ENCODE results near the genes ODAPH and SCARB2.

DNA sequence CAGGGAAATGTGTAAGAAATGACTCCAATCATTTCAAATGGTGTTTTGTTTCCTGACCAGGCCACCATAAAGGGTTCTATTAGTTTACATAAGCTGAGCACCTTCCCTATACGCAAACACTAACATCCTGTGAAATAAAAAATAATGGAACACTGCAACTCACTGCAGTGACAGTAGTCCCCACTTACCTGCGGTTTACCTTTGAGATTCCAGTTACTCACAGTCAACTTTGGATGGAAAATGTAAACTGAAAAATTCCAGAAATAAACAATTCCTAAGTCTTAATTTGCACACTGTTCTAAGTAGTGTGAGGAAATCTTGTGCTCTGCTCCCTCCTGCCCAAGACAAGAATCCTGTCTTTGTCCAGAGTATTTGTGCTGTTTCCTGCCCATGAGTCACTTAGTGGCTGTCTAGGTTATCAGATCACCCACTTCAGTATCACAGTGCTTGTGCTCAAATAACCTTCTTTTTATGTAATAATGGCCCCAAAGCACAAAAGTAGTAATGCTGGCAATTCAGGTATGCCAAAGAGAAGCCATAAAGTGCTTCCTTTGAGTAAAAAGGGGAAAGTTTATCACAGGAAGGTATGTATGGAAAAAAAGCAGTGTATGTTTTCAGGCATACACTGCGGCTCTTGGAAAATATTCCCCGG, 265.2 kb downstream of the RCHY1 start:
- RRBS, result no CpG with 5 or more reads among the region's 4 CpGs

- RRBS, result no CpG with 5 or more reads among the region's 12 CpGs
Observed at GRCh38 chr4:75513647-75514144, 507 bp downstream of the RCHY1 start.

DNA sequence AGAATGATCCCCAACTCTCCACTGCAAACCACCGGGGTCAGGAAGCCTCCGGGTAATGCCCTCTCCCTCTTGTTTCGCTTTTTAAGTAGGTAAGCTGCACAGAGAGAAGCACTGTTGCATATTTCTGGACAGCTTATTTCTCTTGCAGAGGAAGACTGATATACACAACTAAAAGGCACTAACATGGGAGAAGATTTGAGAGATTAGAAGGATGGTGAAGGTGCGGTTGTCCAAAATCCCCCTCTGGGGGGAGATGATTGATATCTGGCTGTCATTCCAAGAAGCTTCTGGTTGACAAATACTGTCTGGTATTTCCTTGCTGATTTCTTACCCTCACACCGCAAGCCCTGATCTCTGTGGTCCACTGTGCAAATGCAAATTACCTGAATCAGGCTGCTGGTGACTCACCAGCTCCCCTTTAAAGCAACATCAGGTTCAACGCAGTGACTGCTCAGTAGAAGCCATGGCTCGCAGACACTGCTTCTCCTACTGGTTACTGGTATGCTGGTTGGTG, at the start of gene ODAPH:
Gene ODAPH (plus strand): TSS at position 447 of the 514 bp plus-strand sequence.
- RRBS, result no CpG with 5 or more reads among the region's 7 CpGs

GRCh38 chr4:75698552-75698942, 25.3 kb upstream of the G3BP2 start:
- RRBS, result no CpG with 5 or more reads among the region's 3 CpGs

- RRBS, result no CpG with 5 or more reads among the region's 3 CpGs
Observed at GRCh38 chr4:75723366-75723905, 941 bp upstream of the USO1 start.

DNA sequence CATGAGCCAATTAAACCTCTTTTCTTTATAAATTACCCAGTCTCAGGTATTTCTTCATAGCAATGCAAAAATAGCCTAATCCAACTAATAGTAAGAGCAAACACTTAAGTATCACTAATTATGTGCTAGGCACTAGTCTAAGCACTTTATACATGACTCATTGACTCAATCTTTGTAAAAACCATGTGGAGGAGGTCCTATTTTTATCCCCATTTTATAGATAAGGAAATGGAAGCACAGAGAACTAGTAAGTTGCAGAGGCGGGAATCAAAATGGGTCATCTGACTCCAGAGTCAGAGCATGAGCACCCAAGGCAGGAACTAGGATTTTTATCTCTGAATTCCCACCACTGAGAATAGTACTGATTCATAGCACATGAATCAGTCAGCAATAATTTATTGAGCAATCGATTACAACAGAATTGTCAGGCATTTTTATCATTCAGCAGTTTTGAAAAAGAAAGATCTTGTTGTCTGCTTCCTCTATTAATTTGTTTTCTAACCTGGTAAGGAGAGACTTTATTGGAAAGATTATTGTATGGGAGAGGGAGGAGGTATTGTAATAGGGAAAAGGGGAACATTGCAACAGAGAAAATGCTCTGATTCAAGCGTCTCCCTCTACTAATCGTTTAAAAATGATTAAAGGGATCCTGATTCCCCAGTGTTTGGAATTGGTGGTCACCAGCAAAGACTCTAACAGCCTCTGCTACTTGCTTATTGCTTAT, 19.2 kb downstream of the SCARB2 start:
- RRBS, result no CpG with 5 or more reads among the region's 4 CpGs

DNA sequence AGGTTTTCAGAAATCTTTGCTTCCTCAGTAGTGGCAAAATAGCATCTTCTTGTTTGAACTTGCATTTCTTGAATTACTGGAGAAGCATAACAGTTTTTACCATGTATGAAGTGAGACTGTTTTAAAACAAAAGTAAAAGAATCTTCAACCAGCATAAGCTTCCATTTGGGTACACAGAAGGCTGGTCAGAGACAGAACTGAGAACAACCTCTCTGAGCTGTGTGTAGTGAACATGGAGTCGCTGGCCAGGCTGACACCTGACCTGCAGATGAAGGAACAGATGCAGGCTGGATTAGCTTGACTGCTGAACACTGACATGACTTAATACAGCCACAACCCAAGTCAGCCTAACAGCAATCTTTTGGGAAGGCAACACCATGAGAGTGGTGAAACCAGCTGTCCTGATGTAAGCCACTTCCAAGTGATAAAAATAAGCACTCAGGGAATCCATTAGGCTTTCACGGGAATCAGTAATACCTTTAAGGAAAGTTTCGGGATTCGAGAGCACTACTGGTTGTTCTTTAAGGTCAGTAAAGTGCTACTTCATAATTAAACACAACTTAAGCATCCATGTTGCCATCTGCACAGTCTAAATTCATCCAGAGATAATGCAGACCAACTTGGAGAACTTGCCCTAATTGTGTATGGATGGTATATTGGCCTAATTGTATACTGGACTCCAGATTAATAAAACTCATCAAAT, 10.0 kb downstream of the SCARB2 start:
- RRBS, result no CpG with 5 or more reads among the region's 4 CpGs

GRCh38 chr4:76208139-76208785, 5.4 kb downstream of the SCARB2 start:
- RRBS, result no CpG with 5 or more reads among the region's 8 CpGs

GRCh38 chr4:76213407-76214387, at the start of gene SCARB2:
SCARB2 (minus strand) TSS chr4:76213824.
- RRBS, result under 1% methylated on average over 59 of the region's 101 CpGs

GRCh38 chr4:76498498-76499119, 63.6 kb downstream of the SHROOM3 start:
- RRBS, result no CpG with 5 or more reads among the region's 3 CpGs

DNA sequence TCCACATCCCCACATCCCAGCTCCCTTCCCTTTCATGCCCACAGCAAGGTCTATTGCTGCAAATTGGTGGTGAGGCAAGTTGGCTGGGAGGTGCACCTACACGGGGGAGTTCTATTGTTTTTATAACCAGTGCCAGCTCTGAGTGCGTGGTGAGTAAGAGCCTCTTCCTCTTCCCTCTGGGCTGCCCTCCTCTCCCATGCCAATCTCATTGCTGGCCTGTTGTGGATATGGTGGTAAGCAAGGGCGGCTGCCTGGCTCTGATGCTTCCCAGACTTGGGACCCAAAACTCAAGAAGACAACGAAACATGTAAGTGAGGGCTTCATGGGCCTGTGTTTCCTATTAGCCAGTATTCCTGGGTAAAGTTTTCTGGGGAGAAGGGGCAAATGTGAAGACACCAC, 204.3 kb downstream of the SHROOM3 start:
- RRBS, result no CpG with 5 or more reads among the region's 4 CpGs

GRCh38 chr4:76753666-76754877, 143.9 kb downstream of the SOWAHB start:
- RRBS, result no CpG with 5 or more reads among the region's 17 CpGs

DNA sequence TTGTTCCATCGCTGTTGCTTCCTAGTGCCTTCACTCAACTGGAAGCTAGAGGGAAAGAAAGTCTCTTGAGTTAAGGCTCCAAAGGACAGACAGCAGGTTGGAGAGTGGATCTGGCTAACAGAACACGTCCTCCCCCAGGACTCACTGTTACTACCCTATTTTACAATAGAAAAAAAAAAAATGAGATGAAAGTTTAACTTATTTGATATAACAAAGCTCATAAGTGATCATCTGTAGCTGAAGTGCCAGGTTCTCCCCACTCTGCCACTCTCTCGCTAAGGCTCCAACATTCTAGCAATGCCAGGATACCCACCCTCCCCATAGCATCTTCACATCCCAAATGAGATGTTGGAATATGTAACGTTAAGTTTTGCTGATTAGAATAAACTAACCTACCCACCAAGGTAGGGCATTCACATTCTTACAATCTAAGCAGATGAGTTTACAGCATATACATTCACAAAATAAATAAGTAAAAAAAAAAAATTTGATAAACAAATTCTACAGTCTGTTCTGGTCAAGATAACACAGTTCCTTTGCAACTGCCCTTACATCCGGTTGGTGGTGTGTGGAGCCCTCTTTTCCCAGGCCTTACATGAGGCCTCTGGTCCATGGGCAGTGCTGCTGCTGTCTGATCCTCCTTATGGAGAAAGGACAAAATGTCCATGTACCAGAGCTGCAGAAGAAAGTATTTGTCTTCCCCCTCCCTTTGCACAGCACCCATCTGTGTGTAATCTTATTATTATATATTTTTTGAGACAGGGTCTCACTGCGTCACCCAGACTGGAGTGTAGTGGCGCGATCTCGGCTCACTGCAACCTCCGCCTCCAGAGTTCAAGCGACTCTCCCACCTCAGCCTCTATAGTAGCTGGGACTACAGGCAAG, 2.3 kb upstream of the SEPTIN11 start:
- RRBS, result no CpG with 5 or more reads among the region's 11 CpGs

DNA sequence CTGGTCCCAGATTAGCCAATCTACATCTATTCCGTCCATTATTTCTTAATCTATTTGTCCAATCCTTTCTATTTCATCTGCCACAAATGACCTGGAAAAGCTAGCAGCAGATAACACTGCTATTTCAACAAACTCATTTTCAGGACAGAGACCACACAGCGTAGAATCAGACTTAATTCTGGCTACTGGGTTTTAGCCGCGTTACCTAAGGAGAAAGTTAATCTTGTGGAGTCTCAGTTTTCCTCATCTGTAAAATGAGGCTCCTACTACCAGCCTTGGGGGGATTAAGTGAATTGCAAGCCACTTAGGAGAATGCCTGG, 1.5 kb downstream of the CCNI start:
- RRBS, result no CpG with 5 or more reads among the region's 4 CpGs

GRCh38 chr4:77857182-77857584, 5.4 kb upstream of the MRPL1 start:
- RRBS, result no CpG with 5 or more reads among the region's 2 CpGs

- RRBS, result no CpG with 5 or more reads among the region's 3 CpGs
Observed at GRCh38 chr4:78142464-78143129, 85.5 kb downstream of the FRAS1 start.

DNA sequence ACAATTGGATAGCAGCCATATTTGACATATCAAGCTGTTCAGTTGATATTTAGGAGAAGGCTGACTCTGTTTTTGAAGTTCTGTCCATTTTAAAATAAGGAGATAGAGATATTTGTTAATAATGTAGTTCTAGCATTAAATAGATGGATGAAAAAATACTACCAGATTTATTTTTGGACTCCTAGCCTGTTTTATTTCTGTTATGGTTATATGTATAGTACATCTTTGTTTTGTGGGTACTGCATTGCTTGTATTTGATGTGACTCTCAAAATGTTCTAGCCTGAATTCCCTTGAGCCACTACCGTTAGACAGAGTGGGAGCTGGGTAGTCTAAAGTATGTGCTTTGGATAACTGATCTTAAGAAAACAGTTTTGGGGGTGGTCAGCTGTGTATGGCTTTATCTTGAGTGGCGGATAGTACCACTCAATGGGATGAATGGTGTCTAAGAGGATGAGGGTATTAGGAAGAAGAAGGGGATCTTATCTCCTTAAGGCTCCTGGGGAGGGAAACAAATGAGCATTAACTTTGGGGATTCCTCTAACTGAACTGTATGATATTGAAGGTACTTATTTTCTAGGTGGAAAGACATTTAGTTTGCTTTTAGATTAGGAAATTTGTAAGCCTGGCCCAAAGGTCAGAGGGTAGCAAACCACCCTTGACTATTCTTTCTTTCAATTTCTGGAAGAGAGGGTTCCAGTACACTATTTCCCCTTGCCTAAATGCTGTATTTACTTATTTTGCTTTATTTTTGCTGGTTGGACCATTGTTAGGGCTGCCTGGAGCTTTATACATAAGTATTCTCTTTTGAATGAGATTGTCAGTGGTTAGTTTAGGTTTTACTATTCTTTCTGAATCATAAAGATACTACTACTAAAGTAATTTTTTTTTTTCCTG, 11.3 kb downstream of the BMP2K start:
- RRBS, result no CpG with 5 or more reads among the region's 2 CpGs

GRCh38 chr4:78794296-78795669, 18.6 kb downstream of the BMP2K start:
- RRBS, result no CpG with 5 or more reads among the region's 14 CpGs

DNA sequence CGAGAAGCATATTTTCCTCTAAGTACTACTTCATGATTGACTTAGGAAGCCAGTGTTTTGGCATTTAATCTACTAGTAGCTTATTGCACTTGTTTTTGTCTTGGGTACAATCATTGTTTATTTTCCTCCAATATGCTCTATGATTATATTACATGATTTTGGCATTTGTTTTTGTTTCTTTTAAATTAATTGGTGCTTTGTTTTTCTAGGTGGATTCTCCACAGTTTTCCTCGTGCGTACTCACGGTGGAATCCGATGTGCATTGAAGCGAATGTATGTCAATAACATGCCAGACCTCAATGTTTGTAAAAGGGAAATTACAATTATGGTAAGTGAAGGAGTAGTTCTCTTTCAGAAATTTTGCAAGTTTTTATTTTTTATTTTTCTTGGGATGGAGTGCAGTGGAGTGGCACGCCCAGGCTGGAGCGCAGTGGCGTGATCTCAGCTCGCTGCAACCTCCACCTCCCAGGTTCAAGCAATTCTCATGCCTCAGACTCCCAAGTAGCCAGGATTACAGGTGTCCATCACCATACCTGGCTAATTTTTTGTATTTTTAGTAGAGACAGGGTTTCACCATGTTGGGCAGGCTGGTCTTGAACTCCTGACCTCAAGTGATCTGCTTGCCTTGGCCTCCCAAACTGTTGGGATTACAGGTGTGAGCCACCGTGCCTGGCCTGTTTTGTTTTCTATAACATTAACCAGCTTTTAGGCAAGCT, 49.8 kb downstream of the BMP2K start:
- RRBS, result no CpG with 5 or more reads among the region's 11 CpGs

GRCh38 chr4:78886553-78887698, 52.3 kb downstream of the PAQR3 start:
- RRBS, result no CpG with 5 or more reads among the region's 5 CpGs